ReNcell CX (cell line): ENCODE measurements around a stretch of chr11.

- PRO-cap, result no peak
Observed at GRCh38 chr11:64339325-64339481, 801 bp upstream of the CCDC88B start.

DNA sequence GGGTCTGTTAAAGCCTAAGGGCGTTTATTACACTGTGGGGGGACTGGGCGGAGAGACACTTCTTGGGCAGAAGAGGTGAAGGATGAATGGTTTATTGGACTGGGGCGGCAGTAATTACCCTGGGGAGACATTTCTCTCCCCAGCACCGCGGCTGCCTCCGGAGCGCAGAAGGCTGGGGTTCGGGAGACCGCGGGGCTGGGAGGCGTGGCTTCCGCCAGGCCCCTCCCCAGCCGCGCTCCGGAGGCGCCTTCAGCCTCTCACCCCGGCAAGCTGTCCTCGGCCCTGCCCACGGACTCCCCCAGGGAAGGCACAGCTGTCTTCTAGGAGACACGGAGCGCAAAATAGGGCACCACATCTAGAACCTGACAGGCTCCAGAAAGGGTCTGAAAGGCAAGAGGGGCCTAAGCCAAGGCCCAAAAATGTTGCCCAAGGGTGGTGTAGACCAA, 47.2 kb downstream of the SLC22A12 start:
- PRO-cap, result no peak

- PRO-cap, result no peak
Observed at GRCh38 chr11:64760459-64760946, 729 bp upstream of the PYGM start.

DNA sequence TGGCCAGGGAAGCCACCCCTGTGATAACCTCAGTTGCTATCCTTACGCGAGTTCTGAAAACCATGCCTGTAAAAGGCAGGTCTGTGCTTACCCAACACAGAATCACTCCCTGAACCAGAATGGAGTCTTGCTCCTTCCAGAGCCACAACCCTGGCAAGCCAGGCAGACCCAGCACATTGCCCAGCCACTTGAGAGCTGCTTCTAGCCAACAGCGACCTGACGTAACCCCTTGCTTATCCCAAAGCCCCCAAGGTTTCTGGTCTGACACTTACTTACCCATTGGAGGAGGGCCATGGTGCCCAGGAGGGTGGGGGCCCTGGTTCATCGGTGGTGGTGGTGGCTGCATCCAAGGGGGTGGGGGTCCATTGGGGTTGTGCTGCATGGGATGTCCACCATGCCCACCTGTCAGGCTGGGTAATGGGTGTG, 7.5 kb upstream of the PYGM start:
- PRO-cap, result no peak

- PRO-cap, result no peak
Observed at GRCh38 chr11:64801501-64802202, 1.4 kb downstream of the MAP4K2 start.

DNA sequence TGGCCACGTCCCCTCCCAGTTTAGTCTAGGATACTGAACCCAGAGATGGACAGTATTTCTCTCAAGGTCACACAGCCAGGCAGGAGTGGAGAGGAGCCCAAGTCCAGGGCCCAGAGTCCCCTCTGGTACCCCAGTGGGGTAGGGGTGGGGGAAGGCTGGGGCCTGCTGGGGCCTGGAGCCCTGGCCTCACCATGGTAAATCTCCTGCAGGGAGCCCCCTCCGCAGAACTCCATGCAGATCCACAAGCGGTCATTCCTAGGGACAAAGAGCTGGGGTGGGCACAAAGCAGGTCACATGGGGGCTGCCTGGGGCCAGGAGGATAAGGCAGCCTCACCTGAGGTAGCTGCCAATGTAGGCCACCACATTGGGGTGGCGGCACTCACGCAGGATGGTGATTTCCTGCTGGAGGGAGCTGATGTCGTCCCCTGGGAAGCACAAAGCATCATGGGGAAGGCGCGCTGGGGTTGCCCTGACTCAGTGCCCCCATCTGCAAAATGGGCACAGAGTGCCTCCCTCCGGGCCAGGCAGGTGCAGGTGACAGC, 714 bp downstream of the MAP4K2 start:
- PRO-cap, result no peak

DNA sequence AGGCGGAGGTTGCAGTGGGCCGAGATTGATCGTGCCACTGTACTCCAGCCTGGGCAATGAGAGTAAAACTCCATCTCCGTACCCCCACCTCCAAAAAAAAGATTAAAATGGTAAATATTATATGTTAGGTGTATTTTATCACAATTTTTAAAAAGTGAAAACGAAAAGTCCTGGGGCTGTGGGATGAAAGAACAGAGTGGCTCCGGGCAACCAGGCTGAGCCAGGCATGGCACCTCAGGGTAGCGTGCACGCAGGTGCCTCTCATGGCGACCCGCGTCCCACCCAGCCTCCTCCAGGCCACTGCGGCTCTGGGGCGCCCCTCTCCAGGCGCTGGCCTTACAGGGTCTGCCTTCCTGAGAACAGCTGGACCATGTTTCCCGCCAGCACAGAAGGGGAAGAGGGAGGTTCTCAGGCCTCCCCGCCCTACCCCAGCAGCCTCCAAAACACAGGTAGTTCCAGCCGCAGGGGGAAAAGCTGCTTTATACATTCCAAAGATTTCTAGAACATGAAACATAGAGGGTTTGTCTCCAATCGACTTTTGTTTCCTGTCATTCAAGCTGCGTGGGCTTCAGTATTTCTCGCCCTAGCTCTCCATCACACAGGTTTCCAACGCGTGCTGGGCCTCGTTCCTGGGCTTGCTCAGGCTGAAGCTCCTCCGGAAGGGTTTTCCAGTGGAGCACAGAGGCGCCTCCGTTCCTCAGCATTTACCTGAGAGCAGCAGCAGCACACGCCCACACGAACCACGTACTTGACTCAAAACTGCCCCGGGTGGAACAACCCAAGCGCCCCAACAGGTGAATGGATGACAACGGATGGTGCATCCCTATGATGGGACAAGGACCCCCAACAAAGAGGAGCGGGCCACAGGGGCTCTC, 10.5 kb downstream of the EHD1 start:
- PRO-cap, result no peak

GRCh38 chr11:64885259-64886113, 7.1 kb upstream of the EHD1 start:
- PRO-cap, result no peak

- PRO-cap, result no peak
Observed at GRCh38 chr11:64930183-64930646, 5.5 kb downstream of the GPHA2 start.

GRCh38 chr11:64933470-64934137, 2.1 kb downstream of the GPHA2 start:
- PRO-cap, result no peak

DNA sequence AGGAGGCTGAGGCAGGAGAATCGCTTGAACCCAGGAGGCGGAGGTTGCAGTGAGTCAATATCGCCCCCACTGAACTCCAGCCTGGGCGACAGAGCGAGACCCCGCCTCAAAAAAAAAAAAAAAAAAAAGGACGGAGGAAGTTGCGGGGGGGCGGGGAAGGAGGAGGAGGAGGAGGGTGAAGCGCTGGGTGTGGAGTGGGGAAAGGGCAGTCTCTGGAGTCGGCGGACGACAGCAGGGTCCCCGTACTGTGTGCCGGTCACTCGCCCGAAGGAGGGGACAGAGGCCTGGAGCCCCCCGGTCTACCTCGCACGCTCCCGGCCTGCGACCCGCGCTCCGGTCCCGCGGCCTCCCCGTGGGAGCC, 608 bp downstream of the MAJIN start:
- PRO-cap, result no peak

- PRO-cap, result no peak
Observed at GRCh38 chr11:64998699-64999801, 2.3 kb upstream of the BATF2 start.

DNA sequence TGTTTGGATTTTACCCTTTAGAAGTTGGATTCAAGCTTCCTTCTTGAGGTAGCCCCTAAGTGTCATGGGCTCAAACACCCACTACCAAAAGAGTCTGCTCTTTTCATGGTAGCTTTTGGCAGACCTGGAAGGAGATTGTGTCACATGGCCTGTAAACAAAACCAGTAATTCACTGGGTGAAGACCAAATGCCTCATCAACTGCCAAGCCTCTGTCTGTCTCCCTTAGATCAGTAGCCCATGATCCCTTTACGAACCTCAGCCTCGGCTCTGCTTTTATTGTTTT, 6.4 kb downstream of the VPS51 start:
- PRO-cap, result no peak

- PRO-cap, result bidirectional peak, plus-strand start at chr11:65111878, minus-strand start at chr11:65111689
Observed at GRCh38 chr11:65111122-65111809, 406 bp upstream of the TM7SF2 start.

GRCh38 chr11:65118775-65119428, 1.4 kb upstream of the ZNHIT2 start:
- PRO-cap, result no peak

DNA sequence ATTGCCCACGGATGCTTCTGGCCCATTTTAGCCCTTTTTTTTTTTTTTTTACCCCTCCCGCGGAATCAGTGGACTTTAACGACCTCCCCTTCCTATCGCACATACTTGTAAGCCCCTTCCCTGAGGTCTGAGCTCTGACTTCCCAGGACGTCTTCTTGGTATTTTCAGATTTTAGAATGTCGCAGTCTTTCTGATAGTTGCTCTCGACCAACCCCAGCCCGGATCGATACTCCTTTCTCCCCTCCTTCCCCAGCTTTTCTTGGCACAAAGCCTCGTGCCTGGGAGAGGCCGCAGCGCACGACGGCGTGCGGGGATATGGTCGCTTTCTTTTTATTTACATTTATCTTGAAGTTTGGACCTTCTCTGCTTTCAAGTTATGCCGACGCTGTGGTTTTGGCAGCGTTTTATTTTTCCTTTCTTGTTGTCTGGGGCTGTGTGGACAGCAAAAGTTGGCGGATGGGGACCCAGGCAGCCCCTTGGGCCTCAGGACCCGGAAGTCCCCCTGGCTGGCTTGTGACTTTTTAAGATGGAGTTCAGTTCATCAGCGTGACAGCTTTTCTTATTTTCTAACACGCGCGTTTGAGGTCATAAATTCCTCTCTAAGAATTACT, 4.2 kb upstream of the SPDYC start:
- PRO-cap, result no peak

DNA sequence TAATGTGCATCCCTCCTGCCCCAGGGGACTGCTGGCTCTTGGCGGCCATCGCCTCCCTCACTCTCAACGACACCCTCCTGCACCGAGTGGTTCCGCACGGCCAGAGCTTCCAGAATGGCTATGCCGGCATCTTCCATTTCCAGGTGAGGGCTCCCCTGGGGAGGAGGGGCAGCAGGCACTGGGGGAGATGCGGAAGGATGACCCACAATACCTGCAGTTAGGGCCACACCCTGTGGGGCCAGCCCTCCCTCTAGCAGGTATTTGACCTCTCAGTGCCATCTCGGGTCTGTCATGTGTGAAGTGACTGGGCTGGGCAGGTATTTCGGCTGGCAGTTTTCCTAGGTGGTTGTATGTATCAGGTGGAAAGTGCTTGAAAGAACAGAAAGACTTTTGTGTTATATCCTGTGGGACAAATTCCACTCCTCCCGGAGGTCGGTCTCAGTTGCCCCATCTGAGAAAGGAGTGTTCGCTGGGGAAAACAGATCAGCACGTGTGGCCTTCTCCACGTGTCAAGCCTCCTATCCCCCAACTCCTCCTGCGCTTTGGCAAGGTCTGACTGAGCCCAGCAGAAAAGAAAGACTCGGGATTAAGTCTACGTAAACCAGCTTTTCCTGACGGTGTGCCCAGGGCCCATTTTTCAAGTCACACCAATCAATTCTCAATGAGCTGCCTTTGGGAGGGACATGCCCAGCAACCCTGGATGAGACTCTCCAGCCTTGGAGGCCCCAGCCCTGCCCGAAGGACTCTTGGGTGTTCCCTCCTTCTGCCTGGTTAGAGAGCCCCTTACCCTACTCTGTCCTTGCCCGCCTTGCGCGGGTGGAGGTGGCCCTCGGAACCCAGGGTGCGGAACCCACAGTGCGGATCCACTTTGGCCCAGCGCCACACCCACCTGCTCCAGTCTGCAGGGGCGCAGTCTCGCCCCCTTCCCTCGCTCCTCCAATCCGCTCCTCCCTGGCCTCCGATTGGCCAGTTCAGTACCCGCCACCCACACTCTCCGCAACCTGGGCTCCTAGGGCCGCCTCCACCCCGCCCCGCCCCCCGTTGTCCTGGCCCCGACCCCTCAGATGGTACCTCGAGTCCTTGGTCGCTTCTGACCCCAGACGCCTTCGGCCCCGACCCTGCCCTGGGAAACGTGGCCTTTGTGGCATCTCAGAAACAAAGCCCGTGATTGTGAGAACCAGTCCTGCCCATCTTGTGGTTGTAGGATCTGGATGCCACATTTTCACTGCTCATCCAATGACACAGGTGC, 2.1 kb downstream of the CAPN1 start:
- PRO-cap, result no peak

GRCh38 chr11:65298011-65299356, 16.2 kb upstream of the CDC42EP2 start:
- PRO-cap, result unidirectional peak, plus-strand start at chr11:65299029

DNA sequence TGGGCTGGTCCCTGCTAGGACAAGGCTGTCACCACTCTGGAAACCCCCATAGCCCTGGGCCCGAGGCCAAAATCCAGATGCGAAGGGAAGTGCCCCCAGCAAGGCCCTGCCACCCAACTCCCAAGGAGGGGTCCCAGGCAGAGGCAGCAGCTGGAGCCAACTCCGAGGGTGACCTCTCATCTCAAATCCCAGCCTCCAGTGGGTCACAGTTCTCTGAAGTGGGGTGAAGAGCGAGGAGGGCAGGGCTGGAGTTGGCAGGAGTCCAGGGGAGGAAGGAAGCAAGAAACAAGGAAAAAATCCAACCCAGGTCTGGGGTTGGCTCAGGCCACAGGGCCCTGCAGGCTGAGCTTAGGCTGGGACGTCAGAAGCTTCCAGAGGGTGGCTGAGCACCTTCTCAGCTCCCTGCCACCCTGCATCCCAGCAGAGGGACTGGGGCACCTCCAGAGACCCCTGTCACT, 6.2 kb upstream of the CDC42EP2 start:
- PRO-cap, result no peak

DNA sequence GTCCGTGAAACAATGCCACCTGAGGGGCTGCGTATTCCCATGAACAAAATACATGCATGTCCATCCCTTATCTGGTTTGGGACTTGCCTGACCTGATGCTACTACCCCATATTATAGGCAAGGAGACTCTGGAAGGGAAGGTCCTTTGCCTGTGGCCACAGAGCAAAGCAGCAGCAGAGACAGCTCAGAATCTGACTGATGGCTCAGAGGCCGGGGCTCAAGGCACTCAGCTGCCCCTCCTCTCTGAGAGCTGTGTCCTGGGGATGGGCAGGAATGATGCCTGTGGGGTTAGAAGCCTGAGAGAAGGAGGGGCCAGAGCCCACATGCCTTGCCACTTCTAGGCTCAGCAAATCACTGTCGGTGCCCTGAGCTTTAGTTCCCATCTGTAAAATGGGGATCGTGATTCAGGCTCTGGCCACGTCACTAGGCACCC, 3.6 kb upstream of the CDC42EP2 start:
- PRO-cap, result no peak